ENCODE data around the genes RYR1, EIF3K and ACTN4.

DNA sequence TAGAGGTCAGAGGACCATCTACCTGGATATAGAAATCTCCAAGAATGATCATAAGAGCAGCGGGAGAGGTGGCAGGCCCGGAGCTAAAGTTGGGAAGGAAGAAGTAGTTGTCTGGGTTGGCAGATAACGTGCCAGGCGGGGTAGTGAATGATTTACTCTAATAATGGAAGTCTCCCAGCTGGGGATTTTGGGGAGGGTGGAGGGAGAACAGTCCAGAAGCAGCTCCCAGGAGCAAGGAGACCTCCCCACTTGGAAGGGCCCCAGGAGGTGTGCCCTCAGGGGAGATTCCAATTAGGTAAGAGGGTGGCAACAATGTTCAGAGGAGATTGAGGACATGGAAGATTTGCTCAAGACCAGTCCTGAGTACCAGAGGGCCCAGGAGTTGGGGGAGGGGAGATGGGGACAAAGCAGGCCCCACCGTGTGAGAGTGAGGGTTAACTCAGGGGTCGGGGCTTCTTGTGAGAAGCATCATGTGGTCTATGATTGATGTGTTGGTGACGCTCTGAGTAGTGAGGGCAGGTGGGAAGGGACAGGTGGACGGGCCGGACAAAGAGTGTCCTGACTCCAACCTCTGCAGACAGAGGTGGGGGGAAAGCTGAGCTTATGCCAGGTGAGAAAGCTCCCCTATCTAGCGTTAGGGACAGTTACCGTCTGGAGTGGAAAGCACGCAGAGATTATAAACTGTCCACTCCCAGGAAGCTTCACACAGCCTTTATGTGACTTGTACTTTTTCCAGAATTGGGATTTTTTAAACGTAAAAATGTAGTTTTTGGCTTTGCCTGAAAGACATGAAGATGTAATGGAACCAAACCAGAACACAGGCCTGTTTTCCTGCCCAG lies 3.5 kb downstream of the SPINT2 start:
- PRO-cap: no peak
- RAMPAGE, long total RNA: no peak

DNA sequence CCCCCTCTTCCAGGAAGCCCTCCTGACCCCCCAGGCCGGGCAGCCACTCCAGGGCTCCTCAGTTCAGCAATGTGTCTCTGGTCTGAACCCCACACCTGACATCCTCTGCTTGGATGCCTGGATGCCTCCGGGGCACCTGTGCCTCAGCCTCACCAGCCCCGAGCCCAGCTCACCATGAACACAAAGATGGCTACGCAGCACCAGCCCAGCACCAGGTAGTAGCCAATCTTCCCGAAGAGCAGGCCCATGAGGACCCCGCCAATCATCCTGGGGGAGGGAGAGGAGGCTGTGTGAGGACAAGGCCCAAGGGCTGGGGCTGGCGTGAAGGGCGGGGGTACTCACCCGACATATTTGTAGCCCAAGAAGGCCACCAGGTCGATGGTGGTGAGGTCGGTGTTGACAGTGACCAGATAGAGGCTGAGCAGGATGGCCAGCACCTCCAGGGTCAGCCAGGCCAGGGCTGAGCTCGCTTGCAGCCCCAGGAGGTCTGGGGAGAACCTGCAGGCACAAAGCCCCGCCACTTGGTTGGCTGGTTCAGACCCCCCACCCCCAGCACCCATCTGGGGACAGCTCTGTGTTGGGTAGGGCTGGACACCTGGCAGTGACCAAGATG lies 3.3 kb downstream of the C19orf33 start:
- PRO-cap: no peak
- RAMPAGE, long total RNA: no peak

- PRO-cap: no peak
- RAMPAGE, long total RNA: no peak
Measured at GRCh38 chr19:38318645-38319030, 1.0 kb upstream of the KCNK6 start.

DNA sequence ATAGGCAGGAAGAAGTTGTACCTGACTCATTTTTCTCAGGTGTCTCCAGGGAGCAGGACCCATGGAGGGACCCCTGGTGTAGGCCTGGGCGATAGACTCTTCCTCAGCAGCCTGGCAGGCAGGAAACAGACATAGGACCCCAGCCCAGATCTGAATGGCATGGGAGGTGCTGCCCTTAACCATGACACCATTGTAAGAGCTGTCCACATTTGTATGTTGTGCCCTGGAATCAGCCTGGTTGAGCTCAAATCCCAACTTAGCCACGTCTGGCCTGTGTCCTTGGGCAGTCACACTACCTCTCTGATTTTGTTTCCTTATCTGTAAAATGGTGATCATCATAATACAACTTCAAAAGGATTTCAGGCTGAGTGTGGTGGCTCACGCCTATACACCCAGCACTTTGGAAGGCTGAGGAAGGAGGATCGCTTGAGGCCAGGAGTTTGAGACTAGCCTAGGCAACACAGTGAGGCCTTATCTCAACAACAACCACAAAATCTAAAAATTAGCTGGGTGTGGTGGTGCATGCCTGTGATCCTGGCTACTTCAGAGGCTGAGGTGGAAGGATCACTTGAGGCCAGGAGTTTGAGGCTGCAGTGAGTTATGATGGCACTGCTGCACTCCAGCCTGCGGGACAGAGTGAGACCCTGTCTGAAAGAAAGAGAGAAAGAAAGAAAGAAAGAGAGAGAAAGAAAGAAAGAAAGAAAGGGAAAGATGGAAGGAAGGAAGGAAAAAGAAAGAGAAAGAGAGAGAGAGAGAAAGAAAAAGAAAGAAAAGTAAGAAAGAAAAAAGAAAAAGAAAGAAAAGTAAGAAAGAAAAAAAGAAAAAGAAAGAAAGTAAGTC lies 7.2 kb upstream of the CATSPERG start:
- PRO-cap: no peak
- RAMPAGE, long total RNA: no peak

DNA sequence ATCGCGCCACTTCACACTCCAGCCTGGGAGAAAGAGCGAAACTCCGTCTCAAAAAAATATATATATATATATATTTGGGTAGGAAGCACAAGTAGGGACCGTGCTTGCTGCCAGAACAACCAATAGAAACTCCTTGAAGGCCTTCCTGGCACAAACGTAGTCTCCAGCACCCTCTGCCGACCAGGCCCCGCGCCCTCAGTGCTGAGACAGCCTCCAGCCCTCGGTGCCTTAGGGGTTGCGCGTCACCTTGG lies 218 bp upstream of the CATSPERG start:
- PRO-cap: bidirectional peak, plus-strand start outside the sequence, minus-strand start at position 196 of the sequence
- RAMPAGE, long total RNA: no peak

GRCh38 chr19:38362217-38362909 lies 12.0 kb upstream of the PSMD8 start:
- PRO-cap: bidirectional peak, plus-strand start at chr19:38362377, minus-strand start at chr19:38362260; unidirectional peak, minus-strand start at chr19:38362578
- RAMPAGE, long total RNA: no peak

DNA sequence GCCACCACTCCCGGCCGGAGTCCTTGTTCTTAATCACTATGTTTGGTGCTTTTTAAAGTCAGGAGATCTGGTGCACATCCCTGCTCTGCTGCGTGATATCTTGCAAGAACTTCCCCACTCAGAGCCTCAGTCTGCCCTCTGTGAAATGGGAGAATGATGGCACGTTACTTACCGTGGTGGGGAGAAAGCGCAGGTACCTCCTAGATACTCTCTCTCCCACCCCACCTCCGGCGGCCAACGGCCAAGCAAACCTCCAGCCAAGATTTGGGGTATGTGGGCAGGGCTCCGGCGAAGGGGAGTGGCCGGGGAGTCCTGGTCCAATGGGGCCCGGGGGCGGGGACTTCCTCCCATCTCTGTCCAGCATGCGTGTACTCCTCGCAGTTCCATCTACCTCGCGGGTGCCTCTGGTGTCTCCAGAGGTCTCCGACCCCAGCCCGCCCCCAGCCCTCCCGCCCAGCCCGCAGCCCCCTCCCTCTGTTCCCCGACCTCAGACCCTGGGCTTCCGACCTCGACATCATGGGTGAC lies at the start of gene RYR1:
TSS of gene RYR1 (plus strand) at position 378 of the 525 bp plus-strand sequence.
- PRO-cap: no peak
- RAMPAGE, long total RNA: no peak

GRCh38 chr19:38453180-38453587 lies 19.7 kb downstream of the RYR1 start:
- PRO-cap: no peak
- RAMPAGE, long total RNA: no peak

DNA sequence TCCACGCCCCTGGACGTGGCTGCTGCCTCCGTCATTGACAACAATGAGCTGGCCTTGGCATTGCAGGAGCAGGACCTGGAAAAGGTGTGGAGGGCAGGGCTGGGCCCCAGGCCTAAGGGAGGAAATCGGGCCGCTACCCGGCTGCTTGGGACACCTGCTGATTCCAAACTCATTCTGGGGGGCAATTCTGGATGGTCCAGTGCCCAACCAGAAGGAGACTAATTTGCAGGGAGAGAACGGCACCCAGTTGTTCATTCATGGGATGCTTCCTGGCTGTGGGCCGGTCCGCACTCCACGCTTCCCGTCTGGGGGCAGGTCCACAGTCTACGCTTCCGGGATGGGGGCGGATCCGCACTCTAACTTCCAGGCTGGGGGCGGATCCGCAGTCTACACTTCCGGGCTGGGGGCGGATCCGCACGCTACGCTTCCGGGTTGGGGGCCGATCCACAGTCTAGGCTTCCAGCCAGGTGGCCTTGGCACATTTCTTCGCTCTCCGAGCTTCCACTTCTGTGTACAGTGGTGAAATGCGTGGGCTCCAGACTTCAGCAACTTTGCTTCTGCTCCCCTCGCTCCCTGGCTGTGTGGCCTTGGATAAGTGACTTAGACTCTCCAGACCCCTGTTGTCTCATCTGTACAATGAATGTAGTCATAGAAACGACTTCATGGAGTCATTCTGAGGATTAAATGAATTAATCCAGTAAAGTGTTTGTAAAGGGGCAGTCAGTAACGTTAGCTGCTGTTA lies 63.6 kb downstream of the RYR1 start:
- PRO-cap: no peak
- RAMPAGE, long total RNA: no peak

DNA sequence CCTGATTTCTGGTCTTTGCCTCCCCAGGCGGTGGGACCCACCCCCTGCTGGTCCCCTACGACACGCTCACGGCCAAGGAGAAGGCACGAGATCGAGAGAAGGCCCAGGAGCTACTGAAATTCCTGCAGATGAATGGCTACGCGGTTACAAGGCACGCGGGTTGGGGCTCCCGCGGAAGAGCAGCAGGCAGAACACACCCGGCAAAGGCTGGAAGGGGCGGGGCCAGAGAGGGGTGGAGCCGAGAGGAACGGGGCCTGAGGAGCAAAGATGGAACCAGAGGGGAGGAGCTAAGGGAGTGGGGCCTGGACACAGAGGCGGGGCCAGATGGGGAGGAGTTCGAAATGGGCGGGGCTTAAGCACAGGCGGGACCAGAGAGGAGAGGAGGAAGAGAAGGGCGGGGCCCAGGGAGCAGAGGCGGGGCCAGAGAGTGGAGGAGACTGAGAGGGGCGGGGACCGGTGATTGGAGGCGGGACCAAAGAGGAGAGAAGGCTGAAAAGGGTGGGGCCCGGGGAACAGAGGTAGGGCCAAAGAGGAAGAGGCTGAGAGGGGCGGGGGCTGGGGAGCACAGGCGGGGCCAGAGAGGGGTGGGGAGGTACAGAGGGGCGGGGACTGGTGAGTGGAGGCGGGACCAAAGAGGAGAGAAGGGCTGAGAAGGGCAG lies 73.4 kb downstream of the RYR1 start:
- PRO-cap: unidirectional peak, minus-strand start at position 195 of the sequence
- RAMPAGE, long total RNA: no peak

- PRO-cap: bidirectional peak, plus-strand start at chr19:38619196, minus-strand start at chr19:38618934
- RAMPAGE, long total RNA: start-site peak on the plus strand at chr19:38619185-38619236, 2,433 and 262 reads in 2 replicates
Measured at GRCh38 chr19:38618563-38619604, at the start of gene EIF3K. EIF3K (plus strand) TSS chr19:38619188.

- PRO-cap: no peak
- RAMPAGE, long total RNA: no peak
Measured at GRCh38 chr19:38640212-38640985, 7.0 kb upstream of the ACTN4 start.

- PRO-cap: bidirectional peak, plus-strand start at chr19:38647687, minus-strand start at chr19:38647374
- RAMPAGE, long total RNA: no peak
Measured at GRCh38 chr19:38647558-38648719, at the start of gene ACTN4. ACTN4 (plus strand) TSS chr19:38647649.

DNA sequence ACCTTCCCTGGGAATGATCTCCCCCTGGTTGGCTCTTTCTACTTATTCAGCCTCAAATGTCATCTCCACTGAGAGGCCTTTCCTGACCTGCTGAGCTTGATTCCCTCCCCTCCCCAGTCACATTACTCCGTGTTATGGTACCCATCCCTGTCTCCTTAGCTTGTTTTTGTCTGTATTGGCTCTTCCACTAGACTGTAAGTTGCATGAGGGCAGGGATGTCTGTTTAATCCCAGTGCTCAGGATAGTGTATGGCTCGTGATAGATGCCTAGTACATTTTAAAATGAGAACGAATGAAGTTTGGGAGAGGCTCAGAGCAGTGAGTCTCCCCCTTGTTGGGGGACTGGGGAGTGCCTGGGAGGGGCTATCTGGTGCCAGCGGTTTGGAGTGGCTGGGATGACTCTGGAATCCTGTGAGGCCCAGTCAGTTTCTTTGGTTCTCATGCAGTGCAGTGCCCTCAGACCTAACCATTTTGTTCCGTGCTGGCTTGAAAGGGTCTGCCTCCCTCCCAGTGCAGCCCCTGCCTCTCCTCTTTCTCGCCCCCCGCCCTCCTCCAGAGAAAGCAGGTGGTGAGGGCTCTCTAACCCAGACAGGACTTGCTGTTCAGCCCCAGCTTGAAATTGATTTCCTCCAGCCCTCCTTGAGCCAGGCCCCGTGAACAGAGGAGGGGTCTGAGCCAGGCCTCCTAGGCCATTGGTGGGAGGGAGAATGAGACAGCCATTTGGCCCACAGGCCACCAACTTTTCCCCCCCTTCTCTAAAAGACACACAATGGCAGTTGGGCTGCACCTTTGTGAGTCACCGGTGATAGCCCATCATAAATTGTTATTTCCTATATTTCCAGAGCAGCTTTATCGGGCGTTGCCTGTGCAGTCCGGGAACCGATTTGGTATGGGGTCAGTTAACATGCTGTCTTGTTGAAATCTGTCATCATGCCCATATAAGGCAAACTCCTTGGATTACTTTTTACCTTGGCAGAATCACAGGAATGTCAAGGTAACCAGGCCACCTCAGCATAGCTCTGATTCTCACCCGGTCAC lies 35.7 kb downstream of the ACTN4 start:
- PRO-cap: no peak
- RAMPAGE, long total RNA: no peak

- PRO-cap: no peak
- RAMPAGE, long total RNA: no peak
Measured at GRCh38 chr19:38695851-38697057, 48.0 kb downstream of the CAPN12 start.

DNA sequence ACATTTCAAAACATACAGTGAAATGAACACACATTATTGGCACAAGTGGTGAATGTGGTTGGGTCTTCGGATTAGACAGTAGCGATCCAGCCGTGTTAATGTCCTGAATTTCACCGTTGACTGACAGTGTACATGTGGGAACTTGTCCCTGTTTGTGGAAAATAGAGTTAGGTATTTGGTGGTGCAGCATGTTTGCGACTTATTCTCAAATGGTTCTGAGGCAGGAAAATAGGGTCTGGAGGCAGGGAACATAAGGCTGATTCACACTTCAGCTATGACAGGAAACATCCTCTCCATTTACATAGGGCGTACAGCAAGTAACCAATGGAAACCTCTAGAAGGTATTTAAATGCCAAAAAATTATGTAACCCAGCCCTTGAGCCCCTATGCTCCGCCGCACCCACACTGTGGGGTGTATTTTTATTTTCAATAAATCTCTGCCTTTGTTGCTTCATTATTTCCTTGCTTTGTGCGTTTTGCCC lies 4.2 kb downstream of the LGALS7B start:
- PRO-cap: no peak
- RAMPAGE, long total RNA: no peak

DNA sequence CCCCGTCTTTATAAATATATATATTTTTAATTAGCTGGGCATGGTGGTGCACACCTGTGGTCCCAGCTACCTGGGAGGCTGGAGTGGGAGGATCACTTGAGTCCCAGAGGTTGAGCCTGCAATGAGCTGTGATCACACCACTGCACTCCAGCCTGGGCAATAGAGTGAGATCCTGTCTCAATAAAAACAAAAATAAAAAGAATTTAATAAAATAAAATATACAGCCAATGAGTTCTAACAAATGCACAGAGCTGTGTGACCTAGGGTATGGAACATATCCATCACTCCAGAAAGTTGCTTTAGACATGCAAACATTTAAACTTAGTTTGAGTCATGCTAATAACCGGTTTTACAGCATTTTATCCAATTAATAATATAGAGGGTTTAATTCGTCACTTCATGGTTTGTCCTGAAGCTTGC lies 10.4 kb downstream of the LGALS7B start:
- PRO-cap: no peak
- RAMPAGE, long total RNA: no peak

DNA sequence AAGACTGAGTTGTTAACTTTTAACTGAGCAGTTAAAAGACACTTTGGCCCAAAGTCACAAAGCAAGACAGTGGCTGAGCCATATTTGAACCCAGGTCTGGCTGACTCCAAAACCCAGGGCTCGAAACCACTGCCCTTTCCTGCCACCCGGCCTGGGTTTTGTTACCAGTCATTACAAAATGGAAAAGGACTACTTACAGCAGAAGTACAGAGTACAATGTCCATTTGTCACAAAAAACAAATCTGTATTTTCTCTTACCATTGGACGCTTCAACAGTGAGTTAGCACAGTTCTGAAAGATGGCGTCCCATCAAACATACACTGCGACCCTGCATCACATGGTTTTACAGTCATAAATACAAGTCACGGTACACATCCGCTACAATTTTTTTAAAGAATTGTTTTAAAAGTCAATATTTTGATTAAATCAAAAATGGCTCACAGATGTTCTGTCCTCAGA lies 8.4 kb downstream of the HNRNPL start:
- PRO-cap: no peak
- RAMPAGE, long total RNA: no peak

DNA sequence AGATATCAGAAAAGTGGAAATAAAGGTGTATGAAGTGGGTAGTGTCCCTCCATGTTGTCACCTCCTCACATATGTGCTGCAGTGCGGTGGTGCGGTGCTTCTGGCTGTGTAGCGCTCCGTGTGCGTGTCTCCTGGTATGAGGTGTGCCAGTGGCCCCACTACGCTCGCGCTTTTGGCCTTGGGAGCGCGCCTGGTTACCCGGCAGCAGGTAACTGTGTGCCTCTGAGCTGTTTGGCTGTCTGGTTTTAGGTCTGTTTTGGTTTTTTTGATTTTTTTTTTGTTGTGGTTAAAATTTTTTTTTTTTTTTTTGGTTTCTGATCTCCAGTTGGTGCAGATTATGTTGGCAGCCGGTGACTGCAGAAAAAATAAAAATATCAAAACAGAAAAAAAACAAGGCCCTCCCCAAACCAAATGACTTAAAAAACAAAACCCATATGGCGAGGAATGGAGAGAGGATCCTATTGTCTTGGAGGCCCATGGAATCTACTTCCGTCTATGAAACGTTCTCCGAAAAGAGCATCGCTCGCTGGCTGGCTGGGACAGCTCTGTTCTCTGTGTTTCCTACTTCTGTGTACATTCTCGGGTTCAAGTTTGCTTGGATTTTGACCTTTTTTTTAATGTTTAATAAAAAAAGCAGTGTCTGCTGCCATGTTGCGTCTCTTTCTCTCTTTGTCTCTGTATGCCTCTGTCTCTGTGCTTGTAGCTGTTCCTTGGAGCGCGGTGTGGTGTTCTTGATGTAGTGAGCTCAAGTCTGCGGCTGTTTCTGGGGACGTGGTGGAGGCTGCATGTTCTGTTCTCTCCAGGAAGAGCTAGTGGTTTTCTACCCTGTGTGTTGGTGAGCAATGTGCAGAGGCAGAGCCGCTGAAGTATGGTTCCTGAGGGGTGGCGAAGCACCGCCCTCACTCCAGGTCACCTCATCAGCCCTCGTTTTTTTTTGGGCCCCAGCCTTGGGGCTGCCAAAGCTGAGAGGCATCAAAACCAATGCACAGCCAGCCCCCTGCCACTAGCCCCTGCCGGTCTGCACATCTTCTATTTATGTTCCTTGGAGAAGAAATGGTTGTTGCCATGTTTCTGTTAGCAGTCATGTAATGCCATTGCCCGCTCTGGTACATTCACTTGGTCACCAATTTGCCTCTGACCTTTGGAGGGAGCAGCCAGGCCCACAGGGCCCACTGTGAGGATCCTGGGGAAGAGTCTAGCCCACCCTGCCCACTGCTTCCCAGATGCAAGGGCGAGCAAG lies 7.6 kb downstream of the HNRNPL start:
- PRO-cap: no peak
- RAMPAGE, long total RNA: no peak

DNA sequence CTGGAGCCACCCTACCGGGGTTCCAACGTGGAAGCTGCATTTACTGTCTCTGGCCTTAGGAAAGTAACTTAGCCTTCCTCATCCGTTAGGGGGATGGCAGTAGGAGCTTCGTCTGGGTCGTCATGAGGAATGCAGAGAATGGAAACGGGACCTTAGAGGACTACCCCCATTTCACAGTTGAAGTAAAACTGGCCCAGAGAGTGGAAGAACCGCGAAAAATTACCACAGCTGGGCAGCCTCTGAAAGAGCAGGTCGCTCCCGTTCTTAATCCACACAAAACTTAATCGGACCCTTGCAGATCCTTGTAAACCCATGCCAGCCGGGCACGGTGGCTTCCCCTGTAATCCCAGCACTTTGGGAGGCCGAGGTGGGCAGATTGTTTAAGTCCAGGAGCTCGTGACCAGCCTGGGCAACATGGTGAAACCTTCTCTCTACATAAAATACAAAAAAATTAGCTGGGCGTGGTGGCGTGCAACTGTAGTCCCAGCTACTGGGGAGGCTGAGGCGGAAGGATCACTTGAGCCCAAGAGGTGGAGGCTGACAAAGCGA lies 3.1 kb upstream of the HNRNPL start:
- PRO-cap: no peak
- RAMPAGE, long total RNA: no peak